HTERT-HM (cell line): Measurements from ENCODE around the gene SLC7A5.

GRCh38 chr16:86479371-86479817, 30.9 kb upstream of the FOXF1 start:
- RRBS: no CpG with 5 or more reads among the region's 10 CpGs

GRCh38 chr16:86502025-86502719, 8.2 kb upstream of the FOXF1 start:
- RRBS: 4% methylated on average over 3 of the region's 18 CpGs

DNA sequence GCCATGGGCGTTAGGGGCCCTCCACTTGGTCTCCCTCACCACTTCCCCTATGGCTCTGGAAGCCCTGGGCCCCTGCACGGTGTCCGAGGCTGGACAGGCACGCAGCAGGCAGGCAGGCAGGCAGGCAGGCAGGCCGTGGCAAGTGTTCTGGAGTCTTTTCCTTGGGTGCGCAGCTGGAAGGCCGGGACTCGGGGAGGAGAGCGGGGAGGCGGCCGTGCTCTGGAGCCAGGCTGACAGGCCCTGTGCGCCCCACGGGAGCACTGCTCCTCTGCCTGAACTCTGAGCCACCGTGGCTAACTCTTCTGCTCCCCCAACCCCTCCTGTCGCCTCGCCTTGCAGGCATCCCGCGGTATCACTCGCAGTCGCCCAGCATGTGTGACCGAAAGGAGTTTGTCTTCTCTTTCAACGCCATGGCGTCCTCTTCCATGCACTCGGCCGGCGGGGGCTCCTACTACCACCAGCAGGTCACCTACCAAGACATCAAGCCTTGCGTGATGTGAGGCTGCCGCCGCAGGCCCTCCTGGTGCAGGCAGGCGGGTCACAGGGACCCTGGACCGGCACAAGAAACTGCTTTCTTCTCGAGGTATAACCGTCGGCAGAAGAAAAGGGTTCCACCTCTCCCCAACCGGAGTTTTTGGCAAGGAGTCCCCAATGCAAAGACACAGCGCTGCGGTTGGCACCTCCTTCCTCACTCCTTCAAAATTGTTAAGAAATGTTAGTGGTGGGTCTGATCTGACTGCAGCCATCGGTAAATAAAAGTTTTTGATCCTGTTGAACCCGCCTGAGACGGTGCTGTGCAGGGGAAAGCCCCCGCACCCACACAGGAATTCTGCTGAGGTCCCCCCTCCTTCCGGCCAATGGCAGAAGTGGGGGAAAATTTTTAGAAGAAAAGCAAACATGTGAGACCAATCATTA, 2.5 kb downstream of the FOXF1 start:
- RRBS: 80% methylated on average over 4 of the region's 42 CpGs

DNA sequence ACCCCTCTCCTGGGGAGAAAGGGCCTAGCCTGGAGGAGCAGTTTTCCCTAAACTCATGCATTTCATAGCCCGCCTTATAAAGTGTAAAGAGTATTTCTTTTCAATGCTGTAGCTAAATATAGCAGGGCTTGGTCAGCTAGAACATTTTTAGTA, 7.8 kb downstream of the FOXL1 start:
- RRBS: no CpG with 5 or more reads among the region's 1 CpG

GRCh38 chr16:86681288-86682088, 103.1 kb downstream of the FOXL1 start:
- RRBS: 8% methylated on average over 12 of the region's 39 CpGs

DNA sequence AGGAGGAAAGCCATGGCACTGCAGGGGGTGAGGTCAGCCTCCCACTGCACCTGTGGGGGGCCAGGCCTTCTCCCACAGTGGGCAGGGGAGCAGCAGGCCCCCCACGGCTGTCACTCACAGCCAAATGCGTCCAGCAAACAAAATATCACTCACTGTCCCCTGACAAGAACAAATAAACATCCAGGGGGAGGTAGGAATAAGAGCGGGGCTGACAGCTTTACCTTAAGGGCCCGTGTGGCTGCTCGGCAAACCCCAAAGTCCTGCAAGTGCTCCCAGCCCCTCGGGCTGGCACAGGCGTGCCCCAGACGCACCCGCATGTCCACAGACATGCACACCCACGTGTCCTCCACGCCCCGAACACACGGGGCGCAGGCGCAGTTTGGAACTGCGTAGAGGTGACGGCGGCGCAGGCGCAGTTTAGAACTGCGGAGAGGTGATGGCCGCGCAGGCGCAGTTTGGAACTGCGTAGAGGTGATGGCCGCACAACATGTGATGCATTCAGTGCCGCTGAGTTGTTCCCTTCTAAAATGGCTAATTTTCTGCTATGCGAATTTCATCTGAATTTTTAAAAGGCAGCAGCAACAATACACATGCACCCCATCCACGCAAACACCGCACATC, 291.2 kb downstream of the FOXL1 start:
- RRBS: no CpG with 5 or more reads among the region's 30 CpGs

- RRBS: no CpG with 5 or more reads among the region's 14 CpGs
Observed at GRCh38 chr16:87178644-87179527, 138.3 kb downstream of the C16orf95 start.

DNA sequence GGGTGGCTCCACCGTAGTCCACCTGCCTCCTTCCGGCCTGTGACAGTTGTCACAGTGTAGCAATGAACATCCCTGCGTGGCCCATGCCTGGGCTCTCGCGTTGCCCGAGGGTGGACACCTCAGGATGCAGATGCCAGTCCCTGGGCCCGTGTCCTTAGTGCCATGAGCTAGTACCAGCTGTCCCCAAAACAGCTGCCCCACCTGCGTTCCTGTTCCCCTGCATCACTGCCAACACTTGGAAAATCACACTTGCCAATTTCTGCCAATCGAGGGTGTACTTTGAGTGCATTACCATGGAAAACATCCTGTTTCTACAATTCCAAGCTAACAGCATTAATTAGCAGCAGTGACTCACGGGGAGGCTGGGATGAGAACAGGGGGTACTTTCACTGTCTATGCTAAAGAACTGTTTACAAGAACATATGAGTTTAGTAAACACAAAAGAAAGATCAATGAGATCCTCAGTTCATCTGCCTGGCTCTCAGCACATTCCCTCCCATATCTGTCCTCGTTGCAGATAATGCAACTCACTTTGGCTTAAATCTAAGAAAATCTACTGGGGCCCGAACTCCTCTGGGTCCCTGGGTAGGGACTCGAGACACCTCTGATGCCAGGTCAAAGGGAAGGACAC, 9.1 kb upstream of the C16orf95 start:
- RRBS: no CpG with 5 or more reads among the region's 13 CpGs

- RRBS: no CpG with 5 or more reads among the region's 8 CpGs
Observed at GRCh38 chr16:87342050-87342573, 24.9 kb upstream of the C16orf95 start.

DNA sequence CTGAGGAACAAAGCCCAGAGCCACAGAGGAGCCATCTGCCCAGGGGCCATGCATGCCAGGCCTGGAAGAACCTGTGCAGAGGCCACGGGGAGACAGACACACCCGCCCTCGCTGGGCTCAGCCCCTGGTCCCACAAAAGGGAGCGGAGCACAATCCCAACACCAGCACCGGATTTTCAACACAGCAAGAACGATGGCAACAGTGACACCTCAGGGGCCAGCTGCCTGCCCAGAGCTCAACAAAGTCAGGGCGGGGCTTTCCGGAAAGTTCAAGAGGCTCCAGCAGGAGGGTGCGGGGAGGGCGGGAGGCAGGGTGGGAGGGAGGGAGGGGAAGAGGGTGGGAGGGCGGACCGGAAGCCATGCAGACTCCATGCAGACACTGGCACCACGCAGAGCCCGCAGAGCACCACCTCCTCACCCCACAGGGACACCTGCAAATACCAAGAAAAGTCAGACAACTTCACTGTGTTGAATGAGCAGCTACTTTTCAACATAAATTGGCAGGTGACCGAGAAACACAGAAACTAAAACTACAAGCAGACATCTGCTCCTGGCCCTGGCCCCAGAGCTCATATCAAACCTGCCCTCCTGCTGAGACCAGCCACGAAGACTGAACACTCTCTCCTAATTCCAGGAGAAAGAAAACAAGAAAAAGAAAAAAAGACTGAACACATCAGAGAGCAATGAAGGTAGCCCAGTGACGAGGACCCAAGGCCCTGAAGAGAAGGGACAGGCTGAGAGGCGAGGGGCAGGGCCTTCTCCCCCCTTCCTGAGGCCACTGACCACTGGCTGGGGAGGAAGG, 28.0 kb upstream of the C16orf95 start:
- RRBS: 64% methylated on average over 4 of the region's 18 CpGs

DNA sequence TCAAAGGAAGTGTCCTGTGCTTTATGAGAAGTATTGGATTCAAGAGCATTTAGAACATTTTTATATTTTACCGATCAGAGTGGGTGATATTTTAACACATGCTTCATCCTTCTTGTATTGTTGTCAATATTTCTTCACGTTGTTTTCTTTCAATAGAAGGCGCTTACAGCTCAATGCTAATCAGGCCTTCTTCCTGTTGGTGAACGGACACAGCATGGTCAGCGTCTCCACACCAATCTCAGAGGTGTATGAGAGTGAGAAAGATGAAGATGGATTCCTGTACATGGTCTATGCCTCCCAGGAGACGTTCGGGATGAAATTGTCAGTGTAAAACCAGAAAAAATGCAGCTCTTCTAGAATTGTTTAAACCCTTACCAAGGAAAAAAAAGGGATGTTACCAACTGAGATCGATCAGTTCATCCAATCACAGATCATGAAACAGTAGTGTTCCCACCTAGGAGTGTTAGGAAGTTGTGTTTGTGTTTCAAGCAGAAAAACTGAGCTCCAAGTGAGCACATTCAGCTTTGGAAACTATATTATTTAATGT, 10.7 kb downstream of the MAP1LC3B start:
- RRBS: no CpG with 5 or more reads among the region's 8 CpGs

- RRBS: no CpG with 5 or more reads among the region's 10 CpGs
Observed at GRCh38 chr16:87521663-87522222, 28.9 kb upstream of the ZCCHC14 start.

GRCh38 chr16:87557067-87557690, 45.1 kb upstream of the JPH3 start:
- RRBS: no CpG with 5 or more reads among the region's 8 CpGs

- RRBS: 6% methylated on average over 3 of the region's 25 CpGs
Observed at GRCh38 chr16:87570830-87571808, 31.2 kb upstream of the JPH3 start.

GRCh38 chr16:87747457-87748135, 18.2 kb downstream of the KLHDC4 start:
- RRBS: 86% methylated on average over 4 of the region's 19 CpGs

GRCh38 chr16:87784773-87785316, 19.1 kb upstream of the KLHDC4 start:
- RRBS: 53% methylated on average over 3 of the region's 16 CpGs

DNA sequence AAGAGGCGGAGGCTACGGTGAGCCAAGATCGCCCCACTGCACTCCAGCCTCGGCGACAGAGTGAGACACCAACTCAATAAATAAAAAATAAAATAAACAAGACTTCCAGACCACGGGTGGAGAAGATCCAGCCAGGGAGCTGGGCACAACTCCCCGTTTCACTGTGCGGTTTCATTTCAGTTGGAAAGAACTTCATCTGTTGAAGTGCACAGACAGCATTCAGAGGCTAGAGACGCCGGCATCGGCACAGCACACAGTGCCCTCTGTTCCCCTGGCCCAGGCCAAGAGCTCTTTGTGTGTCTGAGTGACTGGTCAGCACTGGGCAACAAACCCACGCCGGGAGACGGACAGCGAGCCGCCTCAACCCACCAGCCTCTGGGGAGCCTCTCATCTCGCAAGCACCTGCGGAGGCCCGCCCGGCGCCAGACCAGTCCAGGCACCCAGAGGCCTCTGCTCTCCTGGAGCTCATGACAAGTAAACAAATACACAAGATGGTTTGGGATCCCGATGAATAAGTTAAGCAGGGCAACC, 25.5 kb upstream of the KLHDC4 start:
- RRBS: 93% methylated on average over 11 of the region's 22 CpGs

- RRBS: no CpG with 5 or more reads among the region's 14 CpGs
Observed at GRCh38 chr16:87802630-87803245, 37.0 kb upstream of the KLHDC4 start.

- RRBS: under 1% methylated on average over 24 of the region's 130 CpGs
Observed at GRCh38 chr16:87868916-87870135, at the start of gene SLC7A5. Gene SLC7A5 (minus strand): TSS chr16:87869507.